Measurements from ENCODE around the gene ADGRV1.

DNA sequence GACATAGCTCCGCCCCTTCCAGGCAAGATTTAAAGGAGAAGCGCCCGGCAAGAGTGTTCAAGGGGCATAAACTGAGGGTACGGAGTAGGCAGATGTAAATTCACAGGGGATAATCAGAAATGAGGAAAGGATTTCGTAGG is 212 bp upstream of the CCNH start:
- PRO-cap, result no peak
- RAMPAGE, long total RNA, result no peak

GRCh38 chr5:88052227-88053116 is 216.2 kb downstream of the TMEM161B start:
- PRO-cap, result no peak
- RAMPAGE, long total RNA, result no peak

DNA sequence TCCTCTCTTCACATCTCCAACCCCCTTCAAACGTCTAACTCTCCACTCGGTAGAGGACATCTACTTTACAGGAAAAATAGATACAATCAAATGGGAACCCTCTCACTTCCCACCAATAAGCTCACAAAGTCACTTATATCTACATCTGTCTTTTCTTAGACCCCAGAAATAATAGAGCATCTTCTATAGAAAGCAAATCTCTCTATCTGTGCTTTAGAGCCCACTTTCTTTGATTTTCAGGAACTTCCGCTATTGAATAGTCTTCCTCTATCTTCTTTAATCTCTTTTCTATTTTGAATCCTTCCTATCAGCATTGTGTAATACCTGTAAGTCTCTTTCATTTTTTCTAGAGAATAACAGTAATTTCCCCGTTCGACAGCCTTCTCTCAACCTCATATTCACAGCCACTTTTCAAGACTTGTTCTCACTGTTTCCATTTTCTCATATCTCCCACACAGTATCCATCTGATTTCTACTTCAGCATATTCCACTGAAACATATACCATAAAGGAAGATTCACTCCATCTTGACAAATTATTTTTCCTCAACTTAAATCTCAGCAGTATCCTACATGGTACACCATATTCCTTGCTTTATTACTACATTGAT is 26.8 kb downstream of the TMEM161B start:
- PRO-cap, result no peak
- RAMPAGE, long total RNA, result no peak

DNA sequence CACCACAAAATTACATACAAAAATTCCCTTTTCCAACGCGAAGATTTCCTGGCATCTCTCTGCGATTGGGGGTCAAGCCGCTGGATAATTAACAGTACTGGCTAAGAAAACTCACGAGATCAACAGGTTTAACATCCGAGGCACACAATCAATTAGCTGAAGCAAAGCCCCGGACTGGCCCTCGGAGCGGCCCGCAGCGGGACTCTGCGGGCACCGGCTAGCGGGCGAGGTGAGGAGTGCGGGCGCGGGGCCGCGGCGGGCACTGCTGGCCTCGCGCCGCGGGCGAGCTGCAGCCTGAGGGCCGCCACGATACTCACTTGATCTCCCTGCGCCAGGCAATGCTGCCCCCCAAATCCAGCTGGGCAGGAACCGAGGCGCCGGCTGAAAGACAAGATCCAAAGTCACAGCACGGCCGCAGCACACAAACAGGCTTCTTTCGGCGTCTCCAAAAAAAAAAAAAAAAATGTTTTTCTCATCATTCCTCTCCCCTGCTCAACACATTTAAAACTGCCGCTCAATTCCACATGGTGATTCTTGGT is 210.3 kb downstream of the MEF2C start:
- PRO-cap, result no peak
- RAMPAGE, long total RNA, result no peak

DNA sequence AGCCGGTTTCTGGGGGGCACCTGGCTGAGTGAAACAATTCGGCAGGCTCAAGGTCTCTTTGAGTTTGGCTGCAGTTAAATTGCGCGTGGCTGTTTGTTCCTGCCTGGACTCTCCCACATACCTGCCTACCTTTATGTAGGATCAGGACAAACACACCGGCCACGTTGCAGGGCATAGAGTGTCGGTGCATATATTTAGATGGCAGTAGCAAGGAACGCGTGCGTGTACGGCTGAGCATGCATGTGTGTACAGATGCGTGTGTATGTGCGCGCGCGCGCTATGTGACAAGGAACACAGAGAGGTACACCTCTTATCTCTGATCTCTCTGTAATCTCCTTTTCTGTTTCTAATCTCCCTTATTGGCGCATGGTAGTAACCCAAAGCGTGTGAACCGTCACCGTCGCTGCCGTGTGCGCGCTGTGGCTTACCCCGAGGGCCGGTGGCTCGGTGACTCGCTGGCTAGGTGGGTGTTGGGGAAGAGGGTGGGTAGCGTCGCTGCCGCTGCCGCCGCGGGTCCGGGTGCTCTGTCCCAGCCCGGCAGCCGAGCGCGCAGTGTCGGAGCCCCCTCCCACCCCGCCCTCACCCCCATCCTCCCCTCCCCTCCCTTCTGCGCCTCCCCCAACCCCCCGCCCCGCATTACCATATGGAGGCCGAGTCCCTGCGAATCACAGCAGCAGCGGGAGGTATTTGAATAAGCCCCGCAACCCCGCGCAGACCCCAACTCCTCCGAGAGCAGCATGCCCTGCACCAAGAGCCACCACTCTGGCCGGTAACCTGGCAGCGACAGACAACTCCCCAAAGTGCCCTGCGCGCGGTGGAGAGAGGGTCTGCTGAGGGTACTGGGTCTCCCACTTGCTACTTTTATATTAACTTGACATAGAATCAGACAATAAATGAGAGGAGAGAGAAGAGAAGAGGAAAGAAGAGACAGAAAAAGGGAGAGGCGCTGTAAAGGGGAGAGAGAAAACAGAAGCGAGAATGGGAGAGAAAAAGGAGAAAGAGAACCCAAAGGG is 204.8 kb downstream of the MEF2C start:
- PRO-cap, result no peak
- RAMPAGE, long total RNA, result start-site peak on the minus strand centred at position 530 of the sequence, 109 bp wide, 44 and 63 reads in 2 replicates

DNA sequence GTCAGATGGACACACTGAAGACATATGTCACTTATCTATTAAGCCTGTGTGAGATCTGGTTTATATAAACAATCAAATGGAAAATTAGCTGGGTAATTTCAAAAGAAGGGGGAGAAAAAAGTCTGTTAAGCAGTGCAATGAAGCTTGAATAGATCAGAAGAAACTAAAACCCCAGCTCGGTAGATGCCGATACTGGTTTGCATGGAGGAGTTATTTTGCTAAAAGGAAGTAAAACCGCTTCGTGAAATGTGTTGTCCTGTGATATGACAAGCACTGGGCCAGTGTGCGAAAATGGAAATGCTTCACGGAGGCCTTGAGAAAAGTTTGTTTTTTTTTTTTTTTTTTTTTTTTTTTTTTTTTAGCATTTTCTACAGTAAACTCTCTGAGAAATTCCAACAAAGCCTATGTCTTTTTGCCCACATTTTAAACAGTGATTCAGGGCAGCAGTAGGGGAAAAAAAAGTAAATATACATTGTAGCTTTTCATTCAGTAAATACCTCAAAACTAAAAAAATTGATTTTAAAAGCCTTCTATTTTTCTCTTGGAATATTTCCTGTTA is 148.7 kb downstream of the MEF2C start:
- PRO-cap, result no peak
- RAMPAGE, long total RNA, result no peak

DNA sequence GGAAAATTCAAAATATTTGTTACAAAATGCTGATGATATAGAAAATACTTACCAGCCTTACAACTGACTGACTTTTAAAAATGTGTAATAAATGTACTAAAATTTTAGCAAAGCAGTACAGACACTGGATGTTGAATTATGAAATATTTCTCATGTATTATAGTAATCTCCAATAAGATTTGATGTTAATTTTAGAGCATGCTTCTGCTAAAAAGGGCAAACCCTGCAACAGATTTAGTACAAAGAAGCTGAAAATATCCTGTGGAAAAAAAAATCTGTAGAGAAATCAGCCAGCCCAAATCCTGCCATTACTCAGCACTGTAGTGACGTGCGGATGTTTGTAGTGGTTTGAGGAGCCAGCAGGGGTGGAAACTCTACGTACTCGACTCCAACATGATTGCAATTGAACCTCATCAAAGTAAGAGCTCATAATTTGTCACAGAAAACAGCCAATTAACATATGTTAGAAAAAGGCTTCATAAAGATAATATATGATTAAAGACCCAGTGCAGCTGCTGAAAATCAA is 49.7 kb downstream of the MEF2C start:
- PRO-cap, result no peak
- RAMPAGE, long total RNA, result no peak

DNA sequence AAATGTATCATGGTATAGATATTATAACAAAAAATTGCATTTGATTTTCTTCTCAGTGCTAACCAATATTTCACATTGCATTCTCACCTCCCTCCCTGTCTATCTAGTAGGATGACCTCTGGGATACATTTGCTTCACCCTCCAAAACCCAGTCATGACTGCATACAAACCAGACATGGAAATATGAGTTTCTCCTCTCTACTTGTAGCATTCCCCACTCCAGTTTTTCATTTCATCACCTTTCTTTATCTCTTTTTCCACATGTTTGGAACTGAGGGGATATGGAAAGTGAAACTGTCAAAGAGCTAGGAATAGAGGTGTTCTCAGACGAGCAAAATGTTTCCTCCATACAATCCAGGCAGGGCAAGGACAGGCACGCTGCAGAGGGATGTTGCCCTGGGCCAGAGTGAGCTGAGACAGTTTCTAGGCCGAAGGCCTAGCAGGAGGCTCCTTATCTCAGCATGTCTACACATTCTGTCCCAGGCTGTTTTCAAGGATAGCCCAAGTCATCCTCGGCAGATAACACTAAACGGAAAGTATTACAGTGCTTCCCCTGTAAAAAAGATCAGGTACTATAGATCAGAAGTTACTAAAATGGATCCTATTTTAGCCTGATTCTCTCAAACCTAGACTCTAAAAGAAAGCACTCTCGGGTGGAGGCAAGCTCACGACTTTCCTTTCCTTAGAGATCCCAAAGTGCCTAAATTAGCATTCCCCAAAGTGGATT is 46.6 kb downstream of the MEF2C start:
- PRO-cap, result no peak
- RAMPAGE, long total RNA, result no peak

GRCh38 chr5:88882270-88882875 is 611 bp downstream of the MEF2C start:
- PRO-cap, result no peak
- RAMPAGE, long total RNA, result no peak

- PRO-cap, result no peak
- RAMPAGE, long total RNA, result no peak
These were observed 59.8 kb upstream of the MEF2C start for GRCh38 chr5:88942848-88943202.

DNA sequence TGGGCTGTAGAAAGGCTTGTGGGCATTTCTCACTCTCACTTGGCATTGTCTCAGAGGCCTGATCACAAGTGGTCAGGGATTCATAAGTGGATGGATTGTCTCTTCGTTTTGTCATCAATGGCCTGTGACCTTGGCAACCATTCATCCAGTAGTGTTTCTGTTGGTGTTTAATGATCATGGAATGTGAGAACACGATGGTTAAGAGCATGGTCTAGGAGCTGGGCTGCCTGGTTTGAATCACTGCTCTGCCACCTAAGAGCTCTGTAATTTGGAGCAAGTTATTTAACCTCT is 430.0 kb upstream of the MEF2C start:
- PRO-cap, result no peak
- RAMPAGE, long total RNA, result no peak

DNA sequence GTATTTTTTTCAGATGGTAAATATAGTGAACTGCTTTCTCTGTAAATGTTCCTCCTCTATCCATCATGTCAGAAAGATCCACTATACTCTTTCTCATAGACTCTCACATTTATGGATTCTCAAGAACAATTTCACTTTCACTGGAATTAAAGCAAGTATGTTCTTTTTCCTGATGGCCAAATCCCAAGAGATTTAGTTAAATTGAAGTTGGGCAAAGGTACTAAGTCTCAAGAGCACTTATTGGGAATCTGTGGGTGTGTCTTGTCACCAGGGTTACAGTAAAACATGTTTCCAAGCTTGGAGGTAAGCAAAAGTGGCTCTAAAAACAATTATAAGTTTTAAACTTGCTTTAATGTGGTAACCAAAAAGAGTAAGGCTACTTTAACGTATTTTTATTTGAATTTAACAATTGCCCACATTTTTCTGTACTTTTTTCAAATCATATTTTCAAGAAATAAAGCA is 387.6 kb downstream of the CETN3 start:
- PRO-cap, result no peak
- RAMPAGE, long total RNA, result no peak

GRCh38 chr5:90208028-90209231 is 201.1 kb downstream of the CETN3 start:
- PRO-cap, result no peak
- RAMPAGE, long total RNA, result no peak

- PRO-cap, result no peak
- RAMPAGE, long total RNA, result no peak
These were observed 12.2 kb downstream of the LYSMD3 start for GRCh38 chr5:90516677-90518116.

- PRO-cap, result no peak
- RAMPAGE, long total RNA, result no peak
These were observed 1.2 kb downstream of the LYSMD3 start for GRCh38 chr5:90528267-90528437.

DNA sequence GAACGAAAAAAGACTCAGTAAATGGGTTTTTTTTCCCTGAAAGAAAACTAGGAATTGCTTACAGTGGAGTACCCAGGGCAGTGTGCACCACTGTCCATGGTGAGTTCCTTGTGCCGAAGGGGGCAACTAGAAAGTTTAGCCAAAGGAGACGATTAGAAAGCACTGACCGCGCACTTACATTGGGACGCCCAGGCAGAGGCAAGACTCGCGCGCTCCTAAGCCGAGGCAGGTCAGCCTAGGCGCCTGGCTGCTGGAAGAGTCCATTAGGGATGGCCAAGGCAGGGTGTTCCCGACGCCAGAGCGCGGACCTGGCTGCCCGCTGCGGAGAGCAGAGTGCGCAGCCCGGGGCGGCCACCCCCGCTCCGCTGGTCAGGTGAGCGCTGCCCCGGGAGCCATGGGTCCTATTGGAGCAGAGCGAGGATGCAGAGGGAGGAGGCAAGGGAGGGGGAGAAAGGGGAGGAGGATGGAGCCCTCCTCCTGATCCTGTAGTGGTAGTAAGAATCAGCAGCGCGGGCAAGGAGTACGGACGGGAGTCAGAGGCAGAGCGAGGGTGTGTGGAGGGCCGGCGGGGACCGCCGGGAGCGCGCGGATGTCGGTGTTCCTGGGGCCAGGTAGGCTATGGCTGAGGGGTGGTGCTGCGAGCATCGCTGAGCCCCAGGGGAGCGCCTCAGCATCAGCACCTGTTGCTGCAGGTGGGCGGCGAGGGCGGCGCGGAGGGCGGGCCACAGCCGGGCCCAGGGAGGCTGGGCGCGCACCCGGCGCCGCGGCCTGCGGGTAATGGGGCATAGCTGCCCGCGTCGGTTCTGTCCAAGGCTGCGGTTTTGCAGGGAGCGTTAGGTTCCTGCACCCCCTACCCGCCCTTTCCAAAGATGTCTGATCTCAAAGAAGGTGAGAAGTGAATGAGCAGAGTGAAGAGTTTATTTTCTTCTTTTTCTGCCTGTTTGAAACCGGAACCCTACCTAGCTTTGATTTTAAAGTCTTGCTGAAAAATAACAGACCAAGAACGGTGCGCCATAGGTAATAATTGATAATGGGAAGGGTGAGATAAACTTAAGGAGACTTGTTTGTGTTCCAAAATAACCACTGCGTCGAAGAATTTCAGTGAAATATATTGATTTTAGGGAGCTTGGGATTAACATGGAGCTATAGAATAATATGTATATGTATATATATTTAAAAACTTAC is at the start of gene ADGRV1:
TSS of gene ADGRV1 (plus strand) at position 491 of the 1,185 bp plus-strand sequence.
- PRO-cap, result no peak
- RAMPAGE, long total RNA, result no peak

DNA sequence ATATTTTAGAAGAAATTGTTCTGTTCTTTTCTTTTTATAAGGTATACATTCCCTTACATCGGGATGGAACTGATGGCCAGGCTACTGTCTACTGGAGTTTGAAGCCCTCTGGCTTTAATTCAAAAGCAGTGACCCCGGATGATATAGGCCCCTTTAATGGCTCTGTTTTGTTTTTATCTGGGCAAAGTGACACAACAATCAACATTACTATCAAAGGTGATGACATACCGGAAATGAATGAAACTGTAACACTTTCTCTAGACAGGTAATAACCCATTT is 79.0 kb downstream of the ADGRV1 start:
- PRO-cap, result no peak
- RAMPAGE, long total RNA, result no peak

DNA sequence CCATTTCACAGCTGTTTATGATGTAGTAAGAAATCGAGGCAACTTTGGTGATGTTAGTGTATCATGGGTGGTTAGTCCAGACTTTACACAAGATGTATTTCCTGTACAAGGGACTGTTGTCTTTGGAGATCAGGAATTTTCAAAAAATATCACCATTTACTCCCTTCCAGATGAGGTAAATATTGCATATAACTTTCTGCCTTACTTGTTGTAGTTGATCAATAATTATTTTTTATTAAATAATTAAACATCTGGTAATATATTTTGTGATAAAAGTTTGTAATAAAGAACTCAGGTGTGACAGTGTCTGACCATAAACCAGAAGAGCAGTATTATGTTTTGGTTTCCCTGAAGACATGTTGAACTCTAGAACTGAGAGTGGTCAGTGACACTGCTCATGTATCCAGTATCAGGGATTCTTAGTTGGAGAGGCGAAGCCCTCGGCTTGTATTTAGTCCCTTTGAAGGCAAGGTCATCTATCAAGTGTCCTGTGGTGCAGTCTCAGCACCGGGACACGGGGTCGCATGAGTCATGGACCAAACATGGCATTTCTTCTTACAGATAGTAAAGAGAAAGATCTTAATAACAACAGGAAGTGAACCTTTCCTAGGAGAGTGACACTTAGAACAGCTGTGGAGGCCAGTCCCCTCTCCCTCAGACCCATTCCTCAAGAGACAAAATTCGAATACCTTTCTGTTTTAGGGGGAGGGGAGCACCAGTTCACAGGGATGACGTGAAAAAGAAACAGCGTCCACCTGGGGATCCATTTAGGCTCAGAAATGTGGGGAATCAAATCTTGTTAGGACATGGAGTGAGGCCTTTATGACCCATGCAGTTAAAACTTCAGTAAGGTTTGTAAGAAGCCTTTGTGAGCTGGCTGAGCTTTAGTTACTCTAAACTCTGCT is 86.3 kb downstream of the ADGRV1 start:
- PRO-cap, result no peak
- RAMPAGE, long total RNA, result no peak

DNA sequence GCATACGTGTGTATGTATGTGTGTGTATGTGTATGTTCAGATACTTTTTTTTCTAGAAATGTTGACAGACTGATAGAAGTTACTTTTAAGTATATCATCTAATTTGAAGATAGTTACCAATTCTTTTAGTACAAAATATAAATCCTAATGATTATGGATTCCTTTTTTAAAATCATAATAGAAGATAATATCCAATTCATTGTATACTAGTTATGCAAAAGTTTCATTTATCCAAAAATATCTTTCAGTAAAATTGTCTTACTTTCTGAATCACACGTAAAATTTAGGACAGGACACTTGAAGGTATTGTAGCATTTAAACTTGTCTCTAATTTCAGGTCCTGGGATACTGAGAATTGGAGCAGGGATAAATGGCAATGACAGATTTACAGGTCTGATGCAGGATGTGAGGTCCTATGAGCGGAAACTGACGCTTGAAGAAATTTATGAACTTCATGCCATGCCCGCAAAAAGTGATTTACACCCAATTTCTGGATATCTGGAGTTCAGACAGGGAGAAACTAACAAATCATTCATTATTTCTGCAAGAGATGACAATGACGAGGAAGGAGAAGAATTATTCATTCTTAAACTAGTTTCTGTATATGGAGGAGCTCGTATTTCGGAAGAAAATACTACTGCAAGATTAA is 99.1 kb downstream of the ADGRV1 start:
- PRO-cap, result no peak
- RAMPAGE, long total RNA, result no peak

DNA sequence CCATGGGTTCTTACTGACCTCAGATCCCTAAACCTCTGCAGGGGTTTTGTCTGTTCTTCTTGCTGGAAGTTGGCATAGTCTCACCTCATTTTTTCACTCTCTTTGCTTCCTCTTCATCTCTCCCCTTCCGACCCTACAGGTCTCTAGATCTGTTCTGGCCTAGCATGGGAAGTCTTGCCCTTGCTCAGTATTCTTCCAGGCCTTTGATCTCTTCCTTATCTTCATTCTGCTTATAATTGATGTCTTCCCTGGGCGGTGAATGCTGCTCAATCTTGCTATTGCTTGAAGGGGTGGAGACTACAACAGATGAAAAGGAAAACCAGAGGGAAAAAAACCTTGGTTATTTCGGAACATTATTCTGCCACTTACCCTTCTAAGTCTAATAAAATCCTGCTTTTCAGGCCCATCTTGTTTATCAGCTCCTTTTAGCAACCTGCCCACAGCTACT is 375.5 kb downstream of the ADGRV1 start:
- PRO-cap, result no peak
- RAMPAGE, long total RNA, result no peak

Data from spinal cord (tissue), 3 donors.